Airway epithelial cell (primary cell): ENCODE results near the gene WDTC1.

GRCh38 chr1:26560612-26561233 is 31.2 kb downstream of the RPS6KA1 start:
- RAMPAGE, long total RNA, result no peak

GRCh38 chr1:26627974-26628423 is 67.8 kb upstream of the ARID1A start:
- RAMPAGE, long total RNA, result no peak

GRCh38 chr1:26692024-26692834 is 3.6 kb upstream of the ARID1A start:
- RAMPAGE, long total RNA, result no peak

GRCh38 chr1:26699509-26700194 is 3.8 kb downstream of the ARID1A start:
- RAMPAGE, long total RNA, result no peak

- RAMPAGE, long total RNA, result no peak
These were observed 16.9 kb upstream of the PIGV start for GRCh38 chr1:26770631-26771399.

DNA sequence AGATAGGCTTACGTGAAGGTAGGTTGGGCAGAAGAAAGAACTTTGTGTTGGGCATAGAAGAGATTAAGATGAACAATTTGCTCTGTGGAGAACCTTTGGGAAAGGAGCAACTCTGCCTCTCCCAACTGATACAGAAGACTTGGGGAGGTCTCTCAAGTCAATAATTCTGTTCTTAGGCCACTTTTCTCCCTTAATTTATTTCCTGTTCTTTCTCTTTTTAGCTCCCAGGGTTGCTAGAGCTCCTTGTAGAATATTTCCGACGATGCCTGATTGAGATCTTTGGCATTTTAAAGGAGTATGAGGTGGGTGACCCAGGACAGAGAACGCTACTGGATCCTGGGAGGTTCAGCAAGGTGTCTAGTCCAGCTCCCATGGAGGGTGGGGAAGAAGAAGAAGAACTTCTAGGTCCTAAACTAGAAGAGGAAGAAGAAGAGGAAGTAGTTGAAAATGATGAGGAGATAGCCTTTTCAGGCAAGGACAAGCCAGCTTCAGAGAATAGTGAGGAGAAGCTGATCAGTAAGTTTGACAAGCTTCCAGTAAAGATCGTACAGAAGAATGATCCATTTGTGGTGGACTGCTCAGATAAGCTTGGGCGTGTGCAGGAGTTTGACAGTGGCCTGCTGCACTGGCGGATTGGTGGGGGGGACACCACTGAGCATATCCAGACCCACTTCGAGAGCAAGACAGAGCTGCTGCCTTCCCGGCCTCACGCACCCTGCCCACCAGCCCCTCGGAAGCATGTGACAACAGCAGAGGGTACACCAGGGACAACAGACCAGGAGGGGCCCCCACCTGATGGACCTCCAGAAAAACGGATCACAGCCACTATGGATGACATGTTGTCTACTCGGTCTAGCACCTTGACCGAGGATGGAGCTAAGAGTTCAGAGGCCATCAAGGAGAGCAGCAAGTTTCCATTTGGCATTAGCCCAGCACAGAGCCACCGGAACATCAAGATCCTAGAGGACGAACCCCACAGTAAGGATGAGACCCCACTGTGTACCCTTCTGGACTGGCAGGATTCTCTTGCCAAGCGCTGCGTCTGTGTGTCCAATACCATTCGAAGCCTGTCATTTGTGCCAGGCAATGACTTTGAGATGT is 8.6 kb upstream of the PIGV start:
- RAMPAGE, long total RNA, result no peak

GRCh38 chr1:26838796-26839315 is 12.4 kb downstream of the ZDHHC18 start:
- RAMPAGE, long total RNA, result no peak

DNA sequence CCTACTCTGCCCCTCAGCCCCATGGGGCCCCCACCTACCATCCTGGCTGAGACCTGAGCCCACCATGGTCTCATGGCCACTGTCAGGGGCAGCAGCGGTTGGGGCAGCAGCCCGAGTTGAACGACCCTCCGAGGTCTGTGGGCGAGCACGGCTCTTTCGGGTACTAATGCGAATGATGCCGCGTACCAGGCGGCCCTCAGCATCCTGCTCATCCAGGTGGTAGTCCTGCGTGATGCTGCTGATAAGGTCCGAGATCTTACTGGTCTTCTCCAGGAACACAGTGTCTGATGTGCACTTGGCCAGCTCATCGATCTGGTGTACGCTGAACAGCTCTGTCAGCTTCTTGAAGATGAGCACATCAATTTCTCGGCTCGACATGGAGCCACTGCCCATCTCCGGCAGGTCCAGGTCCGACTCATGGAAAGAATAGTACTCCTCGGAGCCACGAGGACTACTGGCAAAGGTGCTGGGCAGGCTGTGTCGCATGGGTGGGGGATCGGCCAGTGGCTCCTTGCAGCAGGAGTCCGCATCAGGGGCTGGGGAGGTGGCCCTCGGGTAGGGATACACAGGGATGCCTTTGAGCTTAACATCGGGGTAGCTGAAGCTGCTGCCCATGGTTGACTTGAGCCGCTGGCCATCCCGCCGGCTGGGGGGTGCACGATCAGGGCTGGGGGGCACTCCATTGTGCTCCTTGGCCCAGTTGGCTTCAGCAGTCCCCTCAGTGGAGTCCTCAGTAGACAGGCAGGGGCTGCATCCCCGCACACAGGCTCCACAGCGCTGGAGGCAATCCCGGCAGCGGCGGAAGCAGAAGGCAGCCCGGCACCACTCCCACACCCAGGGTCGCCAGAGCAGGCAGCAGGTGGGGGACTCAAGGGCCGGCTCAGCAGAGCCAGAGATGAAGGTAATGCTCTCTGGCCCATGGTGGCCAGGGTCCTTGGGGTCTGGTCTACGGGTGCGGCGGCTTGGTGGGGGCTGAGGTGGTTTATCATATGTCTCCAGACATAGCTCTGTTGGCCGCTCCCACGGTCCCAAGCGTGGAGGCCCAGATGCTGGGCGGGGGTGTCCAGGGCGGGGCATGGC is 8.6 kb downstream of the KDF1 start:
- RAMPAGE, long total RNA, result no peak

GRCh38 chr1:26999456-27000633 is 6.4 kb downstream of the TRNP1 start:
- RAMPAGE, long total RNA, result no peak

- RAMPAGE, long total RNA, result no peak
These were observed 52.5 kb downstream of the SLC9A1 start for GRCh38 chr1:27102229-27103033.

DNA sequence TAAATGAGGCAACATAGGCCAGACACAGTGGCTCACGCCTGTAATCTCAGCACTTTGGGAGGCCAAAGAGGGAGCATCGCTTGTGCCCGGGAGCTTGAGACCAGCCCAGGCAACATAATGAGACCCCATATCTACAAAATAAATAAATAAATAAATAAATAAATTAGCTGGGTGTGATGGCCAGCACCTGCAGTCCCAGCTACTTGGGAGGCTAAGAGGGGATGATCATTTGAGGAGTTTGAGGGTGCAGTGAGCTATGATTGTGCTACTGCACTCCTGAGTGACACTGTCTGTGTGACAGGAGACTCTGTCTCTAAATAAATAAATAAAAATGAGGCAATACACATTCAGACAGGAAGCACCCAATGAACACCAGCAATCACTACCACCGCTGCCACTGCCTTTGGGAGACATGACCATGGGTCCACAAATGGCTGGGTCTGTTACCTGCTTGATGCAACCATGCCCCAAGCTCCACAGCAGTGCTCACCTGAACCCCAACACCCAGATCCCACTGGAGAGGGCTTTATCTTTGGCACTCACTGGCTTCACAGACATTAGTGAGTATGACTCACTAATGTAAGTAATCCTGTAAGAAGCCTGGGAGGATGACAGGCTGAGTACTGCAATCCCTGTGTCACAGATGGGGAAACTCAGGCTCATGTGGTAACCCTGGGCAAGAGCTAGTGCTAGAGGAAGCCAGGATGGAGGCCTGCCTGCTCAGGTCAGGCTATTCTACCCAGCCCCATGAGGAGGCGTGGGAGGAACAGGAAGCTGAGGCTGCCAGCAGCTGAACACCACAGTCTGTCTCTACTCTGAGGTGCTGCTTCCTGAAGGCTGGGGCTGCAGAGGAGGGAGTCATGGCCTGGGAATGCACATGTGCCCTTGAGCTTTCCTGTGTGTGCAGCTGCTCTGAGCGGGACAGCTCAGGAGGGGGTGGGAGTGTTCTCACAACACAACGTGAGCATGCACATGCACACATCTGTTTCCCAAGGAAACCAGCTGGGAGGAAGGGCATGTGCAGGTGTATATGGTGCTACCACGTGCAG is 43.1 kb downstream of the SLC9A1 start:
- RAMPAGE, long total RNA, result no peak

DNA sequence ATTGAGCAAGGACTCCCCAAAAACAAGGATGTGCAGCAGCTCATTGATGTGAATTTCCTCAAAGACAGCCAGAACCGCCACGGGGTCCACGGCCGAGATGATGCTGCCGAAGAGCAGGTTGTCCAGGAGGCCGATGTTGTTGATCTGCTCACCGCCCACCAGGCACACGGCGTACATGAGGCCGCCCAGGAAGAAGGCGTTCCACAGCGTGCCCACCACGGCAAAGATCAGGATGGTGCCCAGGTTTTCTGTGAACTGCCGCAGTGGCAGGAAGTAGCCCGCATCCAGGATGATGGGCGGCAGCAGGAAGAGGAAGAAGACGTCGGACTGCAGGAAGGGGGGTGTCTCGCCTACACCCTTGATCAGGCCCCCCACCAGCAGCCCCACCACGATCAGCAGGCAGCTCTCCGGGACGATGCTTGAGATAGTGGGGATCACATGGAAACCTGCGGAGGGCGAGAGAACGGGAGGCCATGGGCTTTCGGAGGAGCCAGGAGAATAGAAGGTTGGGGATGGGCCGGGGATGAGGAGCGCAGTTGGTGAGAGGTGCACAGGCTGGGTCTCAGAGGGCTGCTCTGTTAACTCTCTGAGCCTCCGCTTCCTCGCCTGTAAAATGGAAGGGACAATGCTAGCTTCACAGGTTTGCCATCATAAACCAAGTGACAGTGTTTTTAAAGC is 40.9 kb downstream of the SLC9A1 start:
- RAMPAGE, long total RNA, result no peak

DNA sequence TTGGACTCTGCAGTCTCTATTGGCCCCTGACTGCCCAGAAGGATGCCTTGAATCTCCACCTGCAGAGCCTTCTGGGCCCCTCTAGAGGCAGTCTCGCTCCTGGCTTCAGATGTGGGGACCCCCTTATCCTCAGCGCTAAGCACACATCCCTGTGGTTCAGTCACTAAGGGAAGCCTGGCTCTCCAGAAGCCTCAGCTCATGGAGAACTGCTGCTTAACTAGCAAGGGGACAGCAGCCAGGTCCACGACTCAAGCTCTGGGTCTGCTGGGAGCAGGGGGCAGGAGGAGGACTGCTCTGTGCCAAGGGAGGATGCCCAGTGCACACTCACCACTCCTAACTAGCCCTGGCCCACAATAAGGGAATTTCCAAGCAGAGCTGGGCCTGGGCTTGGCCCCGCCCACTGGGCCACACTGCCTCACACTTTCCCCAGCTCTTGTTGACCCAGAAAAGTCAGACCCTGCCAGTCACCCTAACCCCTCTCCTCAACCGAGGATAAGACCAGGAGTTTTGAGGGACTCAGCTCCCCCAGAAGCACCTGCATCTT is 18.8 kb downstream of the SLC9A1 start:
- RAMPAGE, long total RNA, result no peak

- RAMPAGE, long total RNA, result no peak
These were observed at the start of gene WDTC1 for GRCh38 chr1:27234159-27234823. Gene WDTC1 (plus strand): TSS chr1:27234632.

- RAMPAGE, long total RNA, result no peak
These were observed 3.3 kb downstream of the SYTL1 start for GRCh38 chr1:27345080-27345545.

DNA sequence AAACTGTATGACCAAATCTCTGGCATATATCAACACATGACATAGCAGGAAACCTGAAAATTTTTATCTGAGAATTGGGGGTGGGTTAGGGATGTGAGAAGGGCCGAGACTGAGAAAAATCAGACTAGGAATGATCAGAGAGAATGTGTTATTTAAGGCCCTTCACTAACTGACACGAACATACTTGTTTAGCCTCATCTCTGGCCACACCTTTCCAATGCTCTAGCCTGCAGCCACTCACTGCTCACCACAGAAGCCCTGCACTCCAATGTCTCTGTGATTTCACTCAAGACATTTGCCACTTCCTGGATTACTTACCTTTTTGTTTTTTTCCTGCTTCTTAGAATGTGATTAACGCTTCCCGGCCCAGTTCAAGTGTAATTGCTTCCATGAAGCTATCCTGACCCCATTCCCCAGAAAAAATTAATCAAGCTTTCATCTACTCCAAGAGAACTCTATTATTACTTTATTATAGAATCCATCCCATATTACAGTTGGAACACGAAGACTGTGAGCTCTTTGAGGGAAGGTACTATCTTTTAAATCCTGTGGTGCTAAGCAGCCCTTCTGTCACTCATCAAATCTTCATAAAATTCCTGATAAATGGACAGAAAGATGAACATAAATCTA is 34.5 kb downstream of the WASF2 start:
- RAMPAGE, long total RNA, result no peak

DNA sequence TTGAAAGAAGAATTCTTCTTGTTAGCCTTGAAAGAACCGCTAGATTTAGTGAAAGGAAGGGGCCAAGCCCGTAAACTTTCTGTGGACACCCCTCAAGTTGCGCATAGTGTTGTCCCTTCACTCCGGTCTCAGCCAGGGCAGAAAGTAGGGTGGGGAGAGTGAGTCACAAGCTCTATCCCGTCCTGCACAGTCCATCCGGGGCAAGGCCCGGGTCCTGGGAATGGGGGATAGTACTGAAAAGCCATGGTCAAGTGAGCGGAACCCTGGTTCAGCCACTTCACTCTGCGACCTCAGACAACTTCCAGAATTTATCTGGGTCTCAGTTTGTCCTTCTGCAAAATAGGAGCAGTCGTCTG is 461 bp upstream of the WASF2 start:
- RAMPAGE, long total RNA, result no peak

- RAMPAGE, long total RNA, result no peak
These were observed 32.4 kb upstream of the WASF2 start for GRCh38 chr1:27522141-27523023.

DNA sequence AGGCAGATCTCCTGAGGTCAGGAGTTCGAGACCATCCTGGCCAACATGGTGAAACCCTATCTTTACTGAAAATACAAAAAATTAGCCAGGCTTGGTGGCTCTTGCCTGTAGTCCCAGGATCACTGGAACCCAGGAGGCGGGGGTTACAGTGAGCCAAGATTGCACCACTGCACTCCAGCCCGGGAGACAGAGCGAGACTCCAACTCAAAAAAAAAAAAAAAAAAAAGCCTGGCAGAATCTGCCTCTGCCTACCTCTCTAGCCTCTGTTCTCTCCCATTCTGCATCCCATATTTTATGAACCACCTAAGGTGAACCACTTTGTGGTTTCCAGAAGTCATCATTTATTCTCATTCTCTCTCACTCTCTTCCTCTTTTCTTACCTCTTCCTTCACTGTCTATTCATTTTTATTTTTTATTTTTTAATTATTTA is 12.9 kb downstream of the FGR start:
- RAMPAGE, long total RNA, result no peak

DNA sequence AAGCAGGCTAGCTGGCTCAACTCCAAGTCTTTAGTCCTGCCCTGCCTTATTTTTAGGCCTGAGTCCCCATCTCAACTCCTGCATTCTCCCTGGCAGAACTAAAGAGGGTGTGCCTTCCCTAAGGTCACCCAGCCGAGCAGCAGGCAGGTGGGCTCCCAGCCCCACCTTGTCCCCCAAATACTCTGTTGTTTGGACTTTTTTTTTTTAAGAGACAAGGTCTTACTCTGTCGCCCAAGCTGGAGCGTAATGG is 13.7 kb upstream of the FGR start:
- RAMPAGE, long total RNA, result no peak